AG09319 (cell line): ENCODE data around the genes CTSO and PDGFC.

DNA sequence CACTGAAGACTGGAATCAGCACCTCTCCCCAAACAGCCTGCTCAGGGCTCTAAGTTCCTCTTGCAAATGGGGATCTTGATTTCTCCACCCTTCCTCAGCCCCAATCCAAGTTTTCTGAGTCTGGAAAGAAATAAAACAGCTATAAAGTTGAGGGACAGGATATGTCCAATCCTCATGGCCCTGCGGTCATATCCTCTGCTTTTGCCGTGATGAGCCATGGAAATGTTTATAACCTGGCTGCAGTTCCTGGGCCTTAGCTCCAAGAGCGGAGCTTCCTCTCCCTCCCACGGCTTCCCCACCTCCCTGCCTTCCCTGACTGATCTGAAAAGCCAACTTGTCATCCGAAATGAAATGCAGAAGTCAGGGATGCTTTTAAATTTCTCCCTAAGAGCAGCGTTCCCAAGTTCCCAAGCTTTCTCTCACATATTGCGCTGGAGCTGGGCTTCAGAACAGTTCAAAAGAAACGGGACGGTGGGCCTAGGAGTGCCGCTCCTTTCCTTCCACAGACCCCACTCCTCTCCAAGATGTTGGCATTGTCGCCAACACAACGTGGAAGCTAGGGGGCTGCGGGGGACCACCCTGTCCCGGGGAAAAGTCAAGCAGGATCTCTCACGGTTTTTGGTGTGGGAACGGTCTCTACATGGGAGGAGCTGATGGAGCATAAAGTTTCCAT, 221.6 kb upstream of the SFRP2 start:
- RRBS: no CpG with 5 or more reads among the region's 16 CpGs

DNA sequence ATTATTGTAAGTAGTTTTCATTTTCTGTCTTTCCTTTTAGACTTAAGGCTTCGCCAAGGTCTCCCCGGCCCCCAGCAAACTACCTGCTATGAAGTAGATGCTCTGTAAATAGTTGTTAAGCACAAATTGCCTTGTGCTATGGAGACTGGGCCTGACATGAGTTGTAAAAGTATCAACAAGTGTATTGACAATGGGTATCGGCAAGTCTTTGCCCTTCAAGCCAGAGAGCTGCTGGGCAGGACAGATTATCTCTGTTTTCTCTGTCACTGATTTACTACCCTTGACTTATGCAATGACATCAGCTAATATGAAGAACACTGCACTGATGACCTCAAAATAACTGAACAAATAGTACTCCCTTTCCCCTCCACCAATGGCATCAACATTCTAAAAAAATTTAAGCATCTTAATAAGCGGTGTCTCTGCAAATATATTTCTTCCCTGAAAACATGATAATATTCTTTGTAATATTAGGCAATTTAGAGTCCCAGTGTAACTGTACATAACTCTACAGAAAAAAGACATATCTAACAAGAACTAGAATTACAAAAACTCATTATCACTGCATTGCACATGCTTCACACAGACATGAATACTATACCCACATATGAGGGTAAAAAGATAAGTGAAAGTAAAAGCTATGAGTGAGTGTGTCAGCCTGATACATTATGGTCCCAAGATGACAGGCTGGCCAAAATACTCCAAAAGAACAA, 2.6 kb upstream of the FGB start:
- RRBS: no CpG with 5 or more reads among the region's 4 CpGs

GRCh38 chr4:154560958-154561240, 1.9 kb upstream of the FGB start:
- RRBS: no CpG with 5 or more reads among the region's 4 CpGs

DNA sequence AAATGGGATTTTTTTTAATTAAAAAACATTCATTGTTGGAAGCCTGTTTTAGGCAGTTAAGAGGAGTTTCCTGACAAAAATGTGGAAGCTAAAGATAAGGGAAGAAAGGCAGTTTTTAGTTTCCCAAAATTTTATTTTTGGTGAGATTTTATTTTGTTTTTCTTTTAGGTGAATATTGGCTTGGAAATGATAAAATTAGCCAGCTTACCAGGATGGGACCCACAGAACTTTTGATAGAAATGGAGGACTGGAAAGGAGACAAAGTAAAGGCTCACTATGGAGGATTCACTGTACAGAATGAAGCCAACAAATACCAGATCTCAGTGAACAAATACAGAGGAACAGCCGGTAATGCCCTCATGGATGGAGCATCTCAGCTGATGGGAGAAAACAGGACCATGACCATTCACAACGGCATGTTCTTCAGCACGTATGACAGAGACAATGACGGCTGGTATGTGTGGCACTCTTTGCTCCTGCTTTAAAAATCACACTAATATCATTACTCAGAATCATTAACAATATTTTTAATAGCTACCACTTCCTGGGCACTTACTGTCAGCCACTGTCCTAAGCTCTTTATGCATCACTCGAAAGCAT, 6.6 kb downstream of the FGB start:
- RRBS: no CpG with 5 or more reads among the region's 5 CpGs

GRCh38 chr4:154606665-154607742, 5.5 kb downstream of the FGG start:
- RRBS: no CpG with 5 or more reads among the region's 6 CpGs

DNA sequence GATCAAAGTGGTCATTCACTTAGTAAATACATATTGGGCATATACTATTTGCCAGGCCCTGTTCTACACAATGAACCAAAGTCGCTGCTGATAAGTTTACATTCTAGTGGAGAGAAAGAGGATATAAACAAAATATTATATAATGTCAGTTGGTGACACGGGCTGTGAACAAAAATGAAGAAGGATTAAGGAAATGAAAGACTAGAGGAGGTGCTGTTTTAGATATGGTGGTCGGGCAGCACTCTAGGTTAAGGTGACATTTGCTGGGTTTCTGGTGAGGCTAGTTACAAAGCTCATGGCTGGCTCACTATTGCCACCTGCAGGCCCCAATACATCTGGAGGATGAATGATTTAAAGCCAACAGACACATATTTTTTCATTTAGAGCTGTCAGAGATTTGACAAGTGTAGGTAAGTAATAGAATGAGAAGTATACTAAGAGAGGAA, 6.2 kb upstream of the FGG start:
- RRBS: no CpG with 5 or more reads among the region's 3 CpGs

GRCh38 chr4:155107080-155107545, 101.3 kb upstream of the NPY2R start:
- RRBS: no CpG with 5 or more reads among the region's 4 CpGs

GRCh38 chr4:155570053-155570415, 96.6 kb upstream of the GUCY1A1 start:
- RRBS: no CpG with 5 or more reads among the region's 4 CpGs

GRCh38 chr4:155953418-155954396, at the start of gene CTSO:
Gene CTSO, minus strand, starts transcription at chr4:155953866.
- RRBS: under 1% methylated on average over 23 of the region's 60 CpGs

DNA sequence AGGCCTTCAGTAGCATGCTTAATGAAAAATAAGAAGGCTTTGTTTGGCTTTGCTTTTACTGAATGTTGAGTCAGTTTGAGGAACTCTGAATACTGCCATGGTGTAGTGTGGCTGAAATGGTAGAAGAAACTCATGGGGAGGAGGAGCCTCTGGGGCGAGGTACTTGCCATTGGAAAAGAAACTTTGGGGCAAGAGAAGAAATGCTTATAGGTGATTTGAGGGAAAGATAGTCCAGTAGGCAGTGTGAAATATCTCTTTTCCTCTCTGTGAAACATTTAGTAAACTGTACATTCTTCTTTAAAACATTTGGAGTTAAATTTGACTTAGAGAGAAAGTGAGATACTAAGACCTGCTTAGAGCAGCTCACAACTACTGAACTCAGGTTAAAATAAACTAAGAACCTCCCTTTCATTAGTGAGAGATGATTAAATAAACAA, 361.7 kb downstream of the PDGFC start:
- RRBS: no CpG with 5 or more reads among the region's 1 CpG

- RRBS: no CpG with 5 or more reads among the region's 12 CpGs
Observed at GRCh38 chr4:156941680-156942437, 29.7 kb downstream of the PDGFC start.

GRCh38 chr4:156946470-156947396, 24.9 kb downstream of the PDGFC start:
- RRBS: no CpG with 5 or more reads among the region's 5 CpGs

- RRBS: 2% methylated on average over 16 of the region's 78 CpGs
Observed at GRCh38 chr4:156971540-156972493, at the start of gene PDGFC. Gene PDGFC, minus strand, starts transcription at chr4:156971799.

DNA sequence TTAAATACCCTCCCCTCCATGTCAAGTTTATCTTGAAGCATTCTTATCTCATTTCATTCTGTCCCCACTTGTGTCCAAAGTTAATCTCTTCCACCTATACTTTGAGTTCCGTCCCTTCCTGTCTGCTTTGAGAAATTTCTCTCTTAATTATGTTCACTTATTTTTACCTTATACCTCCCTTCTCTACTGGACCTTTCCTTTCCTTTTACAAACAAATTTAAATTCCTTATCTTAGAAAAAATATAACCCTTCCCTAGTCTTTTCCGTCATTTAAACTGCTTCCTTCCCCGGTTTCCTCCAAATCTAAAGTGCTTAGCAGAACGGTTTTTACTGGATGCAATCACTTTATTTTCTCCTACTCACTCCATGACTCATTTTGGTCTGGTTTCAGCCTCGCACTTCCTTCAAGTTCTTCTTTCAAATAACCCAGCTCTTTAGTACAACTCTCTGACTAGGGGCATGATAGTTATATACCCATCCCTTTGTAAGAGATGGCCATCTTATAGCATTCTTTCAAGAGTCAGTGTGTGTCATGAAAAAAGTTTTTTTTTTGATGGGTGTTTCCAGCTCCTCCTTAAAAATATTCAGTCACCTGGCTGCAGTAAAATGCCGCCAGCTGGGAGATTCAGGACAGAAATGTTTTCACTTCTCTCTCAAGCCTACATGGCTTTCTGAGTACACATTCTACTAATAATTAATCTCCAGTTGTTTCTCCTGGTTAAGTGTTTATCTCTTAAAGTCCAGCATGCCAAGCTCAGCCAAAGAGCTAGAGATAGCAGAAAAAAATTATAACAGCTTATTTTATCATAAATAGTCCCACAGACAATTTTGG, 139.5 kb downstream of the GASK1B start:
- RRBS: no CpG with 5 or more reads among the region's 6 CpGs

DNA sequence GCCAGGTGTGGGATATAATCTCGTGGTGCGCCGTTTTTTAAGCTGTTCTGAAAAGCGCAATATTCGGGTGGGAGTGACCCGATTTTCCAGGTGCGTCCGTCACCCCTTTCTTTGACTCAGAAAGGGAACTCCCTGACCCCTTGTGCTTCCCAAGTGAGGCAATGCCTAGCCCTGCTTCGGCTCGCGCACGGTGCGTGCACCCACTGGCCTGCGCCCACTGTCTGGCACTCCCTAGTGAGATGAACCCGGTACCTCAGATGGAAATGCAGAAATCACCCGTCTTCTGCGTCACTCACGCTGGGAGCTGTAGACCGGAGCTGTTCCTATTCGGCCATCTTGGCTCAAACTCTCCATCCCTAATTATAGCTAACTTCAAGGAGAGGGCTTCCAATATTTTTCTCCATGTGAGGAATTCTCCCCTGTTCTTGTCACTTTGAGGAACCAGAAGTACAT, 82.9 kb downstream of the GASK1B start:
- RRBS: no CpG with 5 or more reads among the region's 20 CpGs

DNA sequence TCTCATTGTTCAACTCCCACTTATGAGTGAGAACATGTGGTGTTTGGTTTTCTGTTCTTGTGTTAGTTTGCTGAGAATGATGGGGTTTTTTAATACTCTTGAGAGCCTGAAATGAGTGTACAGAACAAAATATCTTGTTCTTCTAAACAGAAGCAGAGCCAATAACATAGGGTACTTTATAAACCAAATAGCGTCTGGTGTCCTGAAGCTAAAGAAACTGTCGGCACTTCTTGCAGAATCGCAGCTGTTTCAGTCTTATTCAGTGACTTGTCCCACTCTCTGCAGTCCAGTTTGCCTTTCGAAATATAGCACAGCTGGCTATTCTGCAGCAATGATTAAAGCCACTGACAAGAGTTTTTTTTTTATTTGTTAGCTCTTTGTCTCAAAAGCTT, 52.1 kb downstream of the GASK1B start:
- RRBS: no CpG with 5 or more reads among the region's 4 CpGs

DNA sequence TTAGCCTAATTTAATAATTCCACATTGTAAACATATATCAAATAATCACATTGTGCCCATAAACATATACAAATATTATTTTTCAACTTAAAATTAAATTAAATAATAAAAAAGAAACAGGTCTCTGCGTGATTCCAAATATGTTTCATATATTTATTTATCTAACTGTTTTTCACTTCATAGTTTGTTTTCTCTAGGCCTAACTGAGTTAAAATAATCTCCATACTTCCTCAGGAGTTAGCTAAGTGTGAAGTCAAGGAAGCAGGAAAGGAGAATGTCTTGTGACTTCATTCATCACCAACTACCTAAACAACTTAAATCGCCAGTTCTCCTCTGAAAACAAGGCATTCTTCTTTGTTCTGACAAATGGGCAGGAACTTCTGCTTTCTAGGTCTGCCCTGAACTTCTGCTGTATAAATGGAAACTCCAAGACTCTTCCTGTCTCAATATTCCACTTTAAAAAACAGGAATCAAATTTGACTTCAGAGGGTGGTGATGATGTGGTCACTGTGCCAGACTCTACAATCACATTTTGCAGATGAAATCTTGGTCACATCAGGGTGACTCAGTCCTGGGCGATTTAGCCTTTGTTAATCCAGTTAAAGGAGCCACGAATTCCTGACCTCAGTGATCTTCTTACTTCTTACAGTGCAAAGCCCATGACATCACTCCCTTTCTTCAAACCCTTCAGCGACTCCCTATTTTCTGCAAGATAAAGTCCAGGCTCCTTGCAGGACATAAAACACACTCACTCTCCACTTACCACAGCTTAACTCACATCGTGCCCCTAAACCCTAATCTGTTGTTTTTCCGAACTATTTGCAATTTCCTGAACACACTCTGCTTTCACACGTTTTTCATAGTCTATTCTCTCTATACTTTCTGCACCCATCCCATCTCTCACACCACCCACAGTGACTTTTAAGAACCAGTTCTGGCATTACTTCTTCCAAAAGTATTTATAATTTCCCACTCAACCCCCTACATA, 11.3 kb downstream of the GASK1B start:
- RRBS: no CpG with 5 or more reads among the region's 8 CpGs

DNA sequence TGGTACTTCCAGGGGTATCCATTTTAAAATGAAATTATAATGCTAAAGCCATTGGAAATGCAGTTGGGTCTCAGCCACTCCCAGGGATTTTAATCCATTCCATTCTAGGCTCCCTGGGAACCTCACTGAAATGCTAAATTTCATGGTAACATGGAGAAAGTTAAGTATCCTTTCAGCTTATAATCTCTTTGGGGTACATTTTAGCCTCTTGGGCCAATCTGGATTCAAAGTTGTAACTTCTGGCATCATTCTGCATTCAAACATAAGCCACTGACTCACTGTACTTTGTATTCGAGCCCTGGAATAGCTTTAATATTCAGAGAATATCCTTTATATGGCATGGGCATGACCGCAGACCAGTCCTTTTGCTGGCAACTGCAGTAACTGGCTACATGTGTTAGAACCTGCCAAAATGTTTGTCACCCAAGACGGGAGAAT, 3.4 kb downstream of the GASK1B start:
- RRBS: no CpG with 5 or more reads among the region's 3 CpGs

- RRBS: no CpG with 5 or more reads among the region's 13 CpGs
Observed at GRCh38 chr4:158672530-158673049, 494 bp downstream of the ETFDH start.

GRCh38 chr4:158722233-158722745, 907 bp downstream of the PPID start:
- RRBS: no CpG with 5 or more reads among the region's 12 CpGs